Mucosa of descending colon (tissue), 1 donor: ENCODE data around the gene EFCAB6.

DNA sequence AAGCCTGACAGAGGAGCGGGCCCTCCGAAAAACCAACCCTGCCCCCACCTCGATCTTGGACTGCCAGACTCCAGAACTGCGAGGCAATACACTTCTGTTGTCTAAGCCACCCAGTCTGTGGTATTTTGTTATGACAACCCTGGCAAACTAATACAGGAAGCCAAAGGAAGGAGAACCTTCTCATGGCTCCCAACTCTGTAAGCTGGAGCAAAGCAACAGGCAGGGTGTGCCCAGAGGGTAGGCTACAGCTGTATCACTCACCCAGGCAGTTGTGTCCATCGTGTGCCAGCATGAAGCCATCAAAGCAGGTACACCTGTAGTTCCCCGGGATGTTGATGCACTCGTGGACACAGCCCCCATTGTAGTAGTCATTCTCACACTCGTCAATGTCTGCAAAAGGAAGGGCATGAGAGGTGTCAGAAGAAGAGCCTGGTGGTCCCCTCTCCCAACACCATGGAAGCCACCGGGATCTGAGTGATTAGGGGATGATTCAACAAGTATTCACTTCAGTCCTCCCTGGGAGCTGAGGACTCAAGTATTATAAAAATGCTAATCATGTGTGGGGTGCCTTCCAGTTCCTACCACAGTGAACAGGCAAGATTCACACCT, 23.4 kb downstream of the SCUBE1 start:
- PRO-cap: no peak

DNA sequence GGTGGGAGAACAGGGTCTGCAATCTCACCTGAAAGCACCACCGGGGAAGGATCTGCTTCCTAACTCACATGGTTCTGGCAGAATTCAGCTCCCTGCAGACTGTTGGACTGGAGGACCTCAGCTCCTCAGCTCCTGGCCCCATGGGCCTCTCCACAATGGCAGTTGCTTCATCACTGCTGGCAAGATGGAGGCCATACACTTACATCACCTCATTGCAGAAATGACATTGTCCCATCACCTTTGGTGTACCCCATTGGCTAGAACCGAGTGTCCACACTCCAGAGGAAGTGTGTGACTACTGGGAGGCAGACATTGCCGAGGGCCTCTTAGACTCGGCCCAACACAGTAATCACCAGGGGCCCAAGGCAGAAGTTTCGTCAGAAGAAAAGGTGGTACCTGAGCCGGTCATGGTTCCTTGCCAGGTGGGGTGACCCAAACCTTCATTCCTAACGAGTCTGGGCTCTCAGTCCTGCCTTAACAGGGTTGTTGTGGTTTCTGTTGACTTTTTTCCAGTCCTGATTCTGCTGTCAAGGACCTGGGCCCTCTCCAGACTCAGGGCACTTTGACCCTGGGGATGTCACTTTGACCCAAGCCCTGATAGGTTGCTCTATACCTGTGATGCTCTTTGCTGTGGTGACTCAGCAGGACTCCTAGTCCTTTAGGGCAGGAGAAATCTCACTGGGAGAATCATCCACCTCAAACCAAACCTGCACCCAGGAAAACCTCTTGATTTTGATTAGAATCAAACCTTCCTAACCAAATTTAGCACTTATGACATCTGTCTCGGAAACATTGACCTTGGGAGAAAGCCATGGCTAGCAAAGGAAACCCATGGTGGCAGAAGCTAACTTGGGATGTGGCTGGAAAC, 20.7 kb upstream of the MPPED1 start:
- PRO-cap: no peak

DNA sequence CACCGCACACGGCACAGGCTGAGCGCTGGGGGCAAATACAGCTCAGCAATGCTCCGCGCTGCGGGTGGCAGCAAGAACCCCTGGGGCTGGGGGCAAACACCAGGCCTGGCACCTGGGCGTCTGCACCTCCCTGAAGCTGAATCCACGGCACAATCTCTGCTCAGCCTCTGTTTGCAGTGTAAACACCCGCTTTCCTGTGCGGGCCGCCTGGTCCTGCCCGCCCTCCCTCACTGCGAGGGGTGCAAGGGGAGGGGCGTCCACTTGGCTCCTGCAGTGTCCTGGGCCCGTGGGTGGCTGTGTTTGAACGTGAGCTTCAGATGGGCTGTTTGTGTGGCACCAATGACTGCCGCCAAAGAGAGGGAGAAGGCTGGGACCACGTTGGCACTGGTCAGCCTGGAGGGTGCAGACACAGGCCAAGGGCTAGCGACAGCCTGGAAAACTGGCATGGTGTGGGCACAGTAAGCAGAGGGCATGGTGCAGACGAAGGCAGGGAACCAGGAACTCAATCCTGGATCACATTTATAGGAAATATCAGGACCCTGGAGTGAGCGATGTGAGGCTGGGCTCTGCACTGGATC, 14.7 kb upstream of the MPPED1 start:
- PRO-cap: no peak

- PRO-cap: no peak
Observed at GRCh38 chr22:43481916-43482164, 70.0 kb downstream of the MPPED1 start.

- PRO-cap: no peak
Observed at GRCh38 chr22:43482165-43482516, 70.3 kb downstream of the MPPED1 start.

- PRO-cap: no peak
Observed at GRCh38 chr22:43628100-43628795, 183.9 kb downstream of the EFCAB6 start.

GRCh38 chr22:43637285-43637880, 174.7 kb downstream of the EFCAB6 start:
- PRO-cap: no peak

DNA sequence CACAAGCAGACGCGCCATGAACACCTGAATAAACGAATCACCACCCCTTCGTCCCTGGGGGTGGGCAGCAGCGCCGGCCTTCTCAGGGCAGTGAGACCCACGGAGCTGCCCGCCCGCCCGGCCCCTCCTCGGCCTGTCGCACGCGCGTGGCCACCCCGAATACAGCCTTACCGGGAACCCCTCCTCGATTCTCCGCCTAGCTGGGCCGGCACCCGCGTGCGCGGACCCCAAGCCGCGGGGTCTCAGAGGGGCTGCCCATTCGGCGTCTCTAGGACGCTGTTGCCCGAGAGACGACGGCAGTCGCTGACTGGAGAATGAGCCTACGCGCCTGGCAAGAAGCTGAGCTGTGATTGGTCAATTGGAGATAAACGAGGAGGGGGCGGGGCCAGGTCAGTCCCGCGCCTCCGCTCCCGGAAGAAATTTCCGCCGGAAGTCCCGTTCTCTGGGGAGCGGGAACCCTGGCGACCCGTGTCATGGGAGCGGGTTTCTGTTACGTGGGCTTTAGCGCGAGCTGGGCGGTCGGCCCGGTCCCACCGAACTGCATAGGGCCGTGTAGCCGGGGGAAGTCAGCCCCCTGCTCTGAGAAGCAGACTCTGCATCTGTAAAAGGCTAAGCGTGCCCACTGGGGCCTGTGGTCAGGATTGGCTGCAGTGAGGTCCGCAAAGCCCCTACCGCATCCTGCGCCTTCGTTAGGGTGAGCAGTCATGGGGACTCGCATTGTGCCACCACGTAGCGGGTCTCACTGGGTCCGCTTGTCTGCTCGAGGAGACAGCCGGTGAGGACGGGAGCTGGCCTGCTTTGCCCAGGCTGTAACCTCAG, at the start of gene EFCAB6:
Gene EFCAB6, minus strand, starts transcription at position 309 of the 819 bp plus-strand sequence.
- PRO-cap: bidirectional peak, plus-strand start at position 438 of the sequence, minus-strand start at position 281 of the sequence

DNA sequence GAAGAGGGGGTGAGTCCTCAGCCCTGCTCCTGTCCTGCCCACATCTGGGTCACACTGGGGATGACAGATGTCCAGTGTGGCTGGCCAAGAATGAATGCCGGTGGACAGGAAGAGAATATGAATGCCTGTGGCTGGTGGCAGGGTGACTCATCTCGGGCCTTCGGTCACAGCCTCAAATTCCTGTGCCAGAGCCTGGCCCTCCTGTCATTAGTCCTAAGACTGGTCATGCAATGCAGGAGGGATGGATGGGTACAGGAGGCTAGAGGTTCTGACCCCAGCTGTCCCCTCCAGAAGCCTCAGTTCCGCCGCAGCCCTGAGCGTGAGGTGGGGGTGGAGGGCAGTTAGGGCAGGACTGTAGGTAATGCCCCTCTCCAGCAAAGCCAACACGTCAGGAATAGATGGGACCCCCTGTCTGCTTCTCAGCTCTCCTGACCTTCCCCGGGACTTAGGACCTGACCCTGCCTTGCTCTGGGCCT, 2.1 kb upstream of the PNPLA3 start:
- PRO-cap: no peak

GRCh38 chr22:44030731-44031827, 7.0 kb downstream of the PARVB start:
- PRO-cap: no peak

GRCh38 chr22:44057304-44057785, 33.2 kb downstream of the PARVB start:
- PRO-cap: no peak

DNA sequence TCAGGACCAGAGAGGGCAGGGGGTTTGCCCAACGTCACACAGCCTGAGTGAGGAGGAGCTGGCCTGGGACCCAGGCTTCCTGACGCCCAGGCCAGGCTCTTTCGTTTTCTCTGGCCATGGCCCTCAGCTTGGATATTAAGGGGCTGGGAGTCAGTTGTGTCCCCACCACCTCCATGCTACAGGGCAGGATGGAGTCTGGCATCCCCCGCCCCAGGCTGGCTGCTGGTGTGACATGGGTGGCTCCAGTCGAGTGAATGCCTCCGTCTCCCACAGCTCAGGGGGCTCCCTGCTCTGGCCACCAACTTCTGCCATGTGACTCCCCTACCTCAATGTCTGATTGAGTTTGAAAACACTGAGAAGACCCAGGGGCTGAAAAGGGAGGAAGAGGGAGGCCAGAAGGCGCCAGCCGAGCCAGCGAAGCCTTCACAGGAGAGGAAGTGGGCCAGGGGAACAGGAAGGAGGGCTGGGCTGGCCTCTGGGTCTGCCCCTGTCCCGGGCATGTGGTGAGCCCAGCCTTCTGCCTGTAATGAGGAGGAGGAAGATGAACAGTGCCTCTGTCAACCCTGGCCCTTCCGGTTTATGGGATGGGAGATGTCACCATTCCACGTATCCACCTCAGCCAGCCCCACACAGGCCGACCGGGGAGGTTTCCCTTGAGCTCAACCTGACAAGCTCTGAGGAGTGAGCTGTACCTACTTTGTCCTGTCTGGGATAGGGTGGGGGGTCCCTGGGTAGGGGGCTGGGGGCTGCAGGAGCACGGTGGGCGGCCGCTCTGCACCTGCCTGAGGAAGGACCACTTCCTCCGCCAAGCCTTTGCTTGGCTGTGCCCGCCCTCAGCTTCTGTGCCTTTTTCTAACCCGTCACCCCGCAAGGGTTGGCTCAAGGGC, 1.8 kb downstream of the PARVG start:
- PRO-cap: unidirectional peak, minus-strand start at position 427 of the sequence; unidirectional peak, minus-strand start at position 528 of the sequence

DNA sequence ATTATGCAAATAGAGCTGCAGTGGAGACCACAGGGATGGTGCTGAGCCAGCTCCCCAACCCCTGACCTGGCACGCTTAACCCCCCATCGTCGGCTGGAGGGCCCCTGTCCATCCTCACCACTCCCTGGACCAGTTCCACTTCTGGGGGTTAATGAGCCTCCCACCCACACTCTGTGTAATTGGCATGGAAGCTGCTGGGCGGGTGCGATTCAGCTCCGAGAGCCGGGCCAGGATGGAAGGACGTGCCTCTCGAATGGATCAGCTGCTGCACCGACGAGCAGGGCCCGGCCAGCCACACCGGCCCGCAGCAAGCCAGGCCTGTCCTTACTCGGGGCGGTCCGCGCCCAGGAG, 4.2 kb upstream of the SHISAL1 start:
- PRO-cap: no peak

DNA sequence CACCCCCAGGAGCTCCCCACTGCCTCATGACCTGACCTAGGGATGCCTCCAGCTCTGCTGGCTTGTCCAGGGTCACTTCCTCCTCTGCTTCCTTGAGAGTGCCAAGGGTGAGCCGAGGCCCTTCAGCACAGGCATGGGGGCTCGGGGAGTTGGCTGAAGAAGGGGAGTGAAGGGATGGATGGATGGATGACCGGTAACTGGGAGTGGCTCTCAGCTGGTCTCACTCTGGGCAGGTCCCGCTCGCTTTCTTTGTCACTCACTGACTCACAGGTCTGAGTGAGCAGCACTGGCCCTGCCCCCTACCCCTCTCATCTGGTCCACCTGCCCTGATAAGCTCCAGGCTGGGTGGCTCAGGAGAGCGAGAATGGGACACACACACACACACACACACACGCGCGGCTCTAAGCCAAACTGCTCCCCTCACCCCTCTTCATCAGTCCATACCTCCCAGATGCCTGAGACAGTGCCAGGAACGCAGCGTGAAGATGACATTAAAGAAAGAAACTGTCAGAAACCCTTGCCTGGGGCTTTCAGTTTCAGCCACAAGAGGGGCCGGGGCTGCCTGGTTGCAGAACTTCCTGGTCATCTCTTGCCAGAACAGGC, 16.4 kb upstream of the SHISAL1 start:
- PRO-cap: no peak

GRCh38 chr22:44648246-44649325, 53.4 kb upstream of the PRR5 start:
- PRO-cap: bidirectional peak, plus-strand start at chr22:44648968, minus-strand start at chr22:44648877

DNA sequence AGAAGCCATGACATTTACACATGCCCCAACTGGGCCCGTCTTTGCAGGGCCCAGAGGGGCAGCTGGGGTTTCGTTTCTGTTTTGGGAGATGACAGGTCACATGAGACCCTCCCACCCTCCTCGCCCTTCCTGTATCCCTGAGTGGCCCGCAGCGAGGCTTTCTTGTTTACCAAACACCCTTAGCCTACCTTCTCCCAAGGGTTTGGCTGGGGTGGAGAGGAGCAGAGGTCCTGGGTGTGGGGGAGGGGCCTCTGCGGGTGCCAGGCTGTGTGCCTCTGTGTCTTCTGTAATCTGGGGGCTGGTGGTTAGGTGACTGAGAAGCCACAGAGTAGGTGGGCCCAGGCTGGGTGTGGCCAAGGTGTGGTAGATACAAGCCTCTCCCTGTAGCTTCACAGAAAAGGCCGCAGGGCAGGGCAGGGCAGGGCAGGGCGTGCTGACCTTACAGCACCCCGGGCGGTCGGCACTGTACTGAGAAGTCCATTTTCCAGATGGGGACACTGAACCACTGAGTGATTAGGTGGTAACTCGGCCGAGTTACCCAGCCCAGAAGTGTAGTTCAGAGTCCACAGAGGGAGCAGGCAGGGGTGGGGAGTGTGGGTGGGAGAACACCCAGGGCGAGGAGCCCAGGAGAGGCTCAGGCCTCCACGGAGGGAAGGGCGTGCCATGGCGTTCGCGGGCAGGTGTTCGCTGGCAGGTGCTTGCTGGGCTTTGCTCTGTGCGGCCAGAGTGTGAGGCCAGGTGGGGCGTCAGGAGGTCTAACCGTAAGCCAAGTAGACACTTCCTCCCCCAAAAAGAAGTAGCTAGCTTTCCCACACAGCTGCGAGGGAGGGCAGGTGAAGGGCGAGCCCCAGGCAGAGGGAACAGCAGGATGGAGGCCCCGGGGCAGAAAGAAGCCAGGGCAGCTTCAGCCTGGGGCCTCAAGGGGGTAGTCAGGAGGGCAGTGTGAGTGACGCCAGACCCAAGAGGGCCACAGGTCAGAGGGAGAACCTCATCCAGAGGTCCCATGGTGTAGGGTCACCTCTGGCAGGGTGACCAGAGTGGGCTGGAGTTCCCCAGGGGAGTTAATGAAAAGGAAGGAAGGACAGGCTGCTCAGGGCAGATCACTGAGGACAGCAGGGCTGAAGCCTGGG, 8.8 kb downstream of the PRR5 start:
- PRO-cap: bidirectional peak, plus-strand start at position 394 of the sequence, minus-strand start at position 293 of the sequence

- PRO-cap: bidirectional peak, plus-strand start at chr22:44755197, minus-strand start at chr22:44755107
Observed at GRCh38 chr22:44754892-44755455, 2.6 kb downstream of the ARHGAP8 start.

- PRO-cap: no peak
Observed at GRCh38 chr22:44972215-44972957, 37.4 kb downstream of the PHF21B start.

- PRO-cap: no peak
Observed at GRCh38 chr22:45052745-45053061, 42.9 kb upstream of the PHF21B start.

DNA sequence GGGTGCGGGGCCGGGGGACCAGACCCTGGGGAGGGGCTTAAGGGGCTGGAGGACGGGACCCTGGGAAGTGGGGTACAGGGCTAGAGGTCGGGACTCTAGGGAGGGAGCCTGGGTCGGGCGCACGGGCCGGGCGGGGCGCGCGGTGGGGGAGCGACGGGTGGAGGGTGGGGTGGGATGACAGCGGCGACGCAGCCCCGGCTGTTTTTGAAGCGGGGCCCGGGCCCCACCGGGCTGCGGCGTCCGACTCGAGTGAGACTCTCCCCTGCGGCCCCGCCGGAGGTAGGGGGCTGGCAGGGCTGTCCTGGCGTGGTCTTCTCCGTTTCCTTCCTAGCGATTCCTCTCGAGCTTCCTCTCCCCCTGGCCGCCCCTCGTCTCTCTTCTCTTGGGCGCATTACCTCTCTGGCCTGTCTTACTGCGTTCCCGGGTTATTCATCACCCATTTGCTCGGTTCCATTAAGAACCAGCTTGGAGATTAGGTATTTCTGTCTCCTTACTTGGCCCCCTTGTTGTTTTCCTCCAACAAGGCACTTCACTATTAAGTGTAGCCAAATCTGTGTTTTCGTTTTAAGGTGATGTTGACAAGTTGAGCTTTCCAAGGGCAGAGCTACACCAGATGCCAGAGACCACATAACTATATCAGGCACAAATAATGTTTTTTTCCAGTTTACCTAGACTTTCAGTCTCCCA, 898 bp downstream of the NUP50 start:
- PRO-cap: no peak